Sigmoid colon (tissue), 4 donors: ENCODE results near the gene GPR55.

GRCh38 chr2:230575702-230576034 lies 137.0 kb upstream of the CAB39 start:
- PRO-cap: no peak
- RAMPAGE, long total RNA, 4 experiments: no peak in any of the 4 experiments

DNA sequence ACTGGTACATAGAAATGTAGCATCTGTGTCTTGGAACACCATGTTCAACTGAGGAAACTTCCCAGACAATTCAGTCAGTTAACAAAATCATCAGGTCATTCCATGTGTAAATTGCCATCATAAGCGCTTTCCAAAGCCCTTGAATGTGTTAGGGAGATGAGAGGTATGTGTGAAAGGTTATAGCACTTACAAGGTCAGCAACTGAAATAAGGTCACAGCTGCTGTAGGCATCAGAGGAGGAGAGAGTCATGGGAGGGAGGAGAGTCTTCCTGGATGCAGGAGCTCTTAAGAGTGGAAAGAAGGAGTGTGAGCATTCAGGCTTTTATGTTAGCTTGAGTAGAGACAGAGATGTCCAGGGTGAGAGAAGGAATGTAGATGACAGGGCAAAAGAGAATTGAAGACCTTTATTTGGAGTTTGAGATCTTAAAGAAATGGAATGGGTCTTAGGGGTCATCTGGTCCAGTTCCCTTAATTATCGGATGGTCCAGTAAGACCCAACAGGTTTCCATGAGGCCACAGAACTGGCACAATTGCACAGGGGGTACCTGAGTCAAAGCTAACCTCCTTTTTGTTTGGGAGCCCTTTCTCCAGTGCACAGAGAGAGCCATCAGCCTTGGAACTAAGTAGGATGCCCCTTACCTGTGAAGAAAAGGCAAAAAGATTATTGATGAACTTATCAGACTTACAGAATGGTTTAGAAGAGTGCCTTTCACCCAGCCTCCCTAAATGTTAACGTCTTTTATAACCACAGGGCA lies 67.1 kb downstream of the CAB39 start:
- PRO-cap: no peak
- RAMPAGE, long total RNA, 4 experiments: no peak in any of the 4 experiments

DNA sequence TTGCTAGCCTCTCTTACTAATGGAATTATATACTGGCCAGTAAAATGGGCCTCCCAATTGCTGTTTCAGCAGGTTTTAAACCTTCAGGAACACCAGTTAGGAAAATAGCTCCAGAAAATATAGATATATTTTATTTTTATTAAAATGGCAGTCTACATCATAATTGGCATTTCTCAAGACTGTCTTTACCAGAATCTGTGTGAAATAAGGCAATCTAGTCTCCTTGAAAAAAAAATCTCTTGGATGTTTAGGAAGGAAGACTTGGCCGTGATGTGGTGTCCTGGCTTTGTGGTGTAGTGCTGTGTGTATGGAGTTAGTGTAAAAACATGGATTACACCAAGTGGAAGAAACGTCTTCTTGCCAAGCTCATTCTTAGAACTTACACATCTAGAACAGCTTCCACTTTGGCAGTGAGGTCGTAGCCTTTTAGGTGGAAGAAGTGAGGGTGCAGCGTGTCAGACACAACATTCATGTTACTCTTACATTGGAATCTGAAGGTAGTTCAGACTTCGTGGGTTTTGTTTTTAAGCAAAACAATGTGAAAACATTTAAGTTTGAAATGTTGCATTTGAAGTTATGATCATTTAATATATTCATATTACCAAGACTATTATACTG lies 44.4 kb upstream of the ITM2C start:
- PRO-cap: no peak
- RAMPAGE, long total RNA, 4 experiments: no peak in any of the 4 experiments

DNA sequence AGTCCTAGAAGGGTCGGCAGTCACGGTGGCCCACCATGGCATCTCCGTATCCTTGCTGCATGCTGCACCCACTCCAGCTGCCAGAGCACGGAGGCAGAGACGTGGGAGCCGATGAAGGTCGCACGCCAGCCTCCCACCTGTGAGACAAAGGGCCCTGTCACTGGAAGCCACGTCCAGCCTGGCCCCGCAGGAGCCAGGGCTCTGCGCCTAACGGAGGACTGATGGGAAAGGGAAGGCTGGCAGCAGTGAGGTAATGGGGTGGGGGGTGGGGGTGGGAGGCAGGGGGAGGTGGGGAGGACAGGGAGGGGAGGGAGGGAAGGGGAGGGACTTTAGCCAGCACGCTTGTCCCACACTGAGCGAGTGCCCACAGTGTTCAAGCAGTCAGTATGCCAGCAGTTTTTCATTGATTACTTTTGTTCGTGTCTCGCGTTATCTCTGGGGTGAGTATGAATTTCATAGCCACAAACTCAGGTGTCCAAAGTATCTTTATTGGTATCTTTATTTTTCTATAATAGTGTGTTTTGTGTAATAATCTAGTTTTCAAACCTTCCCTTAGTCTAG lies 22.1 kb downstream of the ITM2C start:
- PRO-cap: no peak
- RAMPAGE, long total RNA, 4 experiments: no peak in any of the 4 experiments

- PRO-cap: no peak
- RAMPAGE, long total RNA, 4 experiments: no peak in any of the 4 experiments
Observed at GRCh38 chr2:230905271-230905727, 19.7 kb downstream of the GPR55 start.

DNA sequence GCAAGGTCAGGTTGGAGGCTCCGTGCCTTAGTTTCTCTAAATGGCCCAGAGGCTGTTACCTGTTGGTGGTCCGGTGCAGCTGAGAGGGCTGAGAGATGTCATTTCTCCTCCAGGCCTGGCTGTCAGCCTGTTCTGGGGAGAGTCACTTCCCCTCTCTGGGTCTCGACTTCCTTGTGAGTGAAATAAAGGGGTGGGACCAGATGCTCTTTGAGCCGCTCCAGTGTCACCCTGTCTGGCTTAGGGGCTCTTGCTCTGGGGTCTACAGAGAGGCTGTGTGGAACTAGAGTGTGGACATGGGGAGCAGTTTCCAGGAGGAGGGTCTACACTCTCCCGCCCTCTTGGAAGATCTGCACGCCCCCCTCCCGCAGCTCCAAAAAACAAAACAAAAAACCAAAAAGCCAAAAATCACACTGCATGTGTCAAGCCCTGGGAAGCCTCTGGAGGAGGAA lies at the start of gene GPR55:
GPR55 (minus strand) TSS at position 134 of the 449 bp plus-strand sequence.
- PRO-cap: no peak
- RAMPAGE, long total RNA, 4 experiments: no peak in any of the 4 experiments

- PRO-cap: no peak
- RAMPAGE, long total RNA, 4 experiments: no peak in any of the 4 experiments
Observed at GRCh38 chr2:230969215-230969706, 26.7 kb upstream of the SPATA3 start.

DNA sequence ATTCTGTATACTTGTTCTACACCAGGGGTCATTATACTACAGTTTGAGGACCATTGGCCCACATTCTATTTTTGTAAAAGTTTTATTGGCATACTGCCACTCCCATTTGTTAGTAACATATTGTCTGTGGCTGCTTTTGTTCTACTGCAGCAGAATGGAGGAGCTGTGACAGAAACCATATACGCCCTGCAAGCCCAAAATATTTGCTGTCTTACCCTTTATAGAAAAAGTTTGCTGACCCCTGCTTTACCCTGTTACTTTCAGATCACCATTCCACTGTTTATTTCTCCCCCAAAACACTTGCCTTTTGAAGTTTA lies 14.2 kb downstream of the HTR2B start:
- PRO-cap: no peak
- RAMPAGE, long total RNA, 4 experiments: no peak in any of the 4 experiments

GRCh38 chr2:231342200-231342951 lies 53.1 kb upstream of the B3GNT7 start:
- PRO-cap: no peak
- RAMPAGE, long total RNA, 4 experiments: no peak in any of the 4 experiments

GRCh38 chr2:231369873-231370963 lies 25.3 kb upstream of the B3GNT7 start:
- PRO-cap: no peak
- RAMPAGE, long total RNA, 4 experiments: no peak in any of the 4 experiments

GRCh38 chr2:231370964-231371720 lies 24.4 kb upstream of the B3GNT7 start:
- PRO-cap: no peak
- RAMPAGE, long total RNA, 4 experiments: no peak in any of the 4 experiments

DNA sequence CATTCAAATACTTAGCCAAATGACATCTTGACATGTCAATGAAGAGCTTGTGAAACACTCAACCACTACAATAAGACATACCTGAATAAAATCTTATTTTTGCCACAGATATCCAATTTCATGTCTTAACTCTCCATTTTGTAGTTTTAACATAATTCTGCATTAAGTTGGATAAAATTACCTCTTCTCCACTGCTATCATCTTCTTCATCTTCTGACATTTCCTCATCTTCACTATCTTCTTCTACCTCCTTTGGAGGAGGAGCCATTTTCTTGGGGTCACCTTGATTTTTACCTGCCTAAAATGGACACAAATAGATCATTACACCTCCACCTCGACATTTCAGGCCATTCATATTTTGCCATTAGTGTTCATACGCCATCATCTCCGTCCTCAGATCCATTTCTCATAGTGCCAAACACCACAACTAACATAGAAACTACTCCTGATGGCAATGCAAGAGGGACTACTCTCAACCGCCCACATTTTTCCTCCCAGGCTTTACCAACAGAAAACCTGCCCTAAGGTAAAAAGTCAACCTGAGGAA lies 1.2 kb downstream of the NCL start:
- PRO-cap: no peak
- RAMPAGE, long total RNA, 4 experiments: no peak in any of the 4 experiments

DNA sequence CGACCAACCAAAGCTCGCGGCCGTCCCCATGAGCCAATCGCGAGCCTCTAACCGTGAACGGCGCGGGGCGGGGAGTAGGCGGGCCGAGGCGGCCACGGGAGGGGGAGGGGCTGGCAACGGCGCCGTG lies 135 bp upstream of the NCL start:
- PRO-cap: no peak
- RAMPAGE, long total RNA, 4 experiments: no peak in any of the 4 experiments

DNA sequence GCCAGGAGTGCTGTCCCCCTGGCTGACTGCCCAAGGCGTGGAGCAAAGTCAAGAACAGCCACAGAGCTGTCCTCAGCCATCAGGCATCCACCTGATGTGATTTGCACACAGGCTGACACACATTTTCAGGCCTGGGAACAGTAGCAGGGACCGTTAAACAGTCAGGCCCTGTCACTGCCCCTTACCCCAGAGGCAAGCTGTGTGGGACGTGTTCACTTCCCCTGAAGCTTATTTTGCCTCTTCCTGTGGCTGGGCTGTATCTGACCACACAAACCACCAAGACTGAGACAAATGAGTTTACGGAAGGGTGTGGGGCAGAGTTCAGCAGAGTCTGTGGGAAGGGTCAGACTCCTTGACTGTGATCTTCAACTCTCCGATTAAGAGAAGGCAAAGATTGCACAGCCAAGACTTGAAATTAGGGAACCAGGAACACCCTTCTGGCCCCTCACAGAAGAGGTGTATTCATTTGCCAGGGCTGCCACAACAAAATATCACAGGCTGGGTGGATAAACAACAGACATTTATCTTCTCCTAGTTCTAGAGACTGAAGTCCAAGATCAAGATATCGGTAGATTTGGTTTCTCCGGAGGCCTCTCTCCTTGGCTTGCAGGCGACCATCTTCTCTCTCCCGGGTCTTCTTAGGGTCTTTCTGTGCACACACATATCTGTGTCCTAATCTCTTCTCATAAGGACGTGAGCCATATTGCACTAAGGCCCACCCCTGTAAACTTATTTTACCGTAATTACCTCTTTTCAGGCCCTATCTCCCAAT lies 15.4 kb upstream of the NMUR1 start:
- PRO-cap: no peak
- RAMPAGE, long total RNA, 4 experiments: no peak in any of the 4 experiments

DNA sequence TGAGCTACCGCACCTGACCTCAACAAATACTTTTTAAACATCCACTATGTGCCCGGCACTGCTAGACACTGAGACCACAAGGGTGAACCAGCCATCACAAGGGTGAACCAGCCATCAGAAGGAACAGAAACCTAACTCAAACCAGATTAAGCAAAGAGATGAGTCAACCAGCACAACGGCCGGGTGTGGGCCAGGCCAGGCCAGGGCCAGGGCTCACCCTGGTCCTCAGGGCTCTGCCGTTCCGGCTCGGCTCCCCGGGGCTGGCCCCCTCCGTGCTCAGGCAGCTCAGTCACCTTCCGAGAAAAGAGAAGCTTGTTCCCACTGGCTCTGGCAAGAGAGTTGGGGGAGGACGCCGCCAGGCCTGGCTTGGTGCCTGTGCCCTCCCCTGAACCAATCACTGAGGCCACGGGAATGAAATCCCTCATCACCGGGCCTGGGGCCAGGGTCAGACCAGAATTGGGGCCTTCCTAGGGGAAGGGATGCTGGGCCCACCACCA lies 4.5 kb downstream of the TEX44 start:
- PRO-cap: no peak
- RAMPAGE, long total RNA, 4 experiments: no peak in any of the 4 experiments

GRCh38 chr2:231620686-231622028 lies 28.5 kb downstream of the TEX44 start:
- PRO-cap: no peak
- RAMPAGE, long total RNA, 4 experiments: no peak in any of the 4 experiments

DNA sequence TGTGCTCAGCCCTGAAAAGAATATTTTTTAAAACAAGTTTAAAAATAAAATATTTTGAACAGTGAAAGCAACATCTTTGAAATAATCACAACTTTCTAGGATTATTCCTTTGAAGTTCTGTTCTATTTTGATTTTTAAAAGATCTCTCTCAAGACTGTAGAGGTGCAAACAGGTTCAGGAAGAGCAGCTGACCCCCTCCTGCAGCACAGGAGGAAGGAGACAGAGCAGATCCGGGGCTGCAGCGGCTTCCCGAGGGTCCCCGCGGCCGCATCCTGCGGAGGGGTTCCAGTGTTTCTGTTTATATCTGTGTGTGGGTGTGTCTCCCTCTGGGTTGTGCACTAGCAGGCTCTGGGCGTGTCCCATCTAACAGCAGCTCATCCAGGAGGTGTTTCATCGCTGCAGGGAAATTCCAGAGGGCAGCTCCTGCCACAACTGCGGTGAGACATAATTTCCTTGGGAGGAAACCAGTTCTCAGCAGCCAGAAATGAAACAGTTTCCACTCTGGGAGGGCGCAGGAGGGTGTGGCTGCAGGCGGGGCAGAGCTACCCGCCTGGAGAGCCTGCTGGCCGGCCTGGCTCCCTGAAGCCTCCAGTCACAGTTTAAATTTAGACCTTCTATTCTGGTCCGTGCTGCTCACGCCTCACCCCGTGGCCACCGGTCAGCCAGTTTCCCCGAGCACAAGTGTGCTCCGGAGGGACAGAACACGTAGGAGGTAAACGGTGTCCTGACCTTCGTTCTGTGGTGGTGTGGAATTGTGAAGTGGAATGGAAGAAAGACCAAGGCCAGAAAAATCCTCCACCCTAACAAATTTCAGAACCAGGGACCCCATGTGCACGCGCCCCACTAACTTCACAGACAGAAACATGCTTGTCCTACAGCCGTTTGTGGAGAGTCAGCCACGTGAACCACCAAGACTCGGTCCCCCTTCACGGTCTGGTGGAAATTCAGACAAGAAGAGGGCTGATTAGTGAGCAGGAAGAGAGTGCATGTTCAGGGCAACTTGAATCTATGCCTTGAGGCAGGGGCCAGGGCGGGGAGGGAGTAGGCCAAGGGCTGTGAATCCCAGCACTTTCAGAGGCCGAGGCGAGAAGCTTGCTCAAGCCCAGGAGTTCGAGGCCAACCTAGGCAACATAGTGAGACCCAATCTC lies 50.1 kb downstream of the TEX44 start:
- PRO-cap: bidirectional peak, plus-strand start at position 492 of the sequence, minus-strand start at position 340 of the sequence; unidirectional peak, plus-strand start at position 680 of the sequence
- RAMPAGE, long total RNA, 4 experiments: no peak in any of the 4 experiments

DNA sequence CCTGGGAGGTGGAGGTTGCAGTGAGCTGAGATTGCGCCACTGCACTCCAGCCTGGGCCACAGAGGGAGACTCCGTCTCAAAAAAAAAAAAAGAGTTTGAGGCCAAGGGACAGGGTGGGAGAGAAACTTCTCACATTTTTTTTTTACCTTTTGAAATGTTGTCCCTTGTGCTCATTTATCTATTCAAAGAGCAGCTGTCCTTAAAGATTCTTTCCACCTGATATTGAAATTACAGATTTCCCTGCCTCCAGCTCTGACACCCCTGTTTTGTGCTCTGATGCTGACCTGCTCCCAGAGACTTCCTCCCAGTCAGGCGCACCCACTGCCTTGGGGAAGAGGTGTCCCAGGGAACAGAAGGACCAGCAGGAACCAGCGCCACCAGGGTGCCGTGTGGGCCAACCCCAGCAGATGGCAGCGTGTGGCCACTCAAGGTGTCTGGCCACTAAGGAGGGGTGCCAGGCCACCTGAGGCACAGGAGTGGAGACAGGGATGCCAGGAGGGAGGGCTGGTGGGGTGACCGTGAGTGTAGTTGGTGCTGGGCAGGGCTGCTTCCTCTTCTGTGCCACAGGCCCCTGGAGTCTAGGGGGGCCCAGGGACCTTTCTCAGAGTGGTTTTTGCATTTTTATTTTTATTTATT lies 55.8 kb downstream of the TEX44 start:
- PRO-cap: no peak
- RAMPAGE, long total RNA, 4 experiments: no peak in any of the 4 experiments

- PRO-cap: no peak
- RAMPAGE, long total RNA, 4 experiments: no peak in any of the 4 experiments
Observed at GRCh38 chr2:231684805-231685165, 23.5 kb upstream of the PTMA start.

DNA sequence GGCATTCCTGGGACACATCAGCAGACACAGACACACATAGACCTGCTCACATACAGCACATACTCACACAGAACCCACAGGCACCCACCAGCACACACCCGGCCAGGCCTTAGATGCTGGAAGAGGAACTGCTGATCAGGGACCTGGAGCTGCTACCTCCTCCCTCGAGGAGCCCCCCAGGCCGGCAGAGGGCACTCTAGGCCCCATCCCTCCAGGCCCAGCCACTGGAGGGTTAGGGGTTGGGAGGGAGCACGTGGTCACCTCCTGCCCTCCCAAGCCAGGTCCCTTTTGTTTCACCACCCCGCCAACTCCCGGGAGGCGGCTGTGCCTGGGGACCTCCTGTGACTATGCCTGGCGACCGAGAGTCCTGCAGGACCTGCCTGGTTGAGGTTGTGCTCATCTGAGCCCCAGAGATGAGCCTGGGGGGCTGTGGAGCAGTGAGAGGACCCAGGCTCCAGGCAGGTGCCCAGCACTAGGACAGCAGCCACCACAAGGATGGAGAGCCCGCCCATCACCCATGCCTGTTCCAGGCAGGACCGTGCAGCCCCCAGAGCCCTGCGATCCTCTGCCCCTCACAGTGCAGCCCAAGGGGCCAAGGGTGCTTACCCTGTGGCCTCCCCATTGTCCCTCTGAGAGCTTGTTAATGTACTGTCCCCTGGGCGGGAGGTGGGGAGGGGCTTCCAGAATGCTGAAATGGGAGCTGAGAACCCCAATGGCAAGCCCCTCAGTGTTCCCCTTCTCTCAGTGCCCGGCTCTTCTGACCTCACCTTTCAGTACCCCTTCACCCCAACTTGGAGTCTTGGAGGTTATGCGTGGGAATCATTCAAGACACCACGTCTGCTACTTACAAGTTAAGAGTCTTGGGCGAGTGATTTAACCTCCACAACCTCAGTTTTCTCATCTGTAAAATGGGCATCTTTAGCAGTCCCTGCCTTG lies 20.9 kb upstream of the PTMA start:
- PRO-cap: no peak
- RAMPAGE, long total RNA, 4 experiments: no peak in any of the 4 experiments